LHCN-M2 (cell line): ENCODE measurements around the genes MMUT and C6orf141.

GRCh38 chr6:44388155-44388672 lies 708 bp downstream of the CDC5L start:
- RAMPAGE, long total RNA: no peak

GRCh38 chr6:44390165-44390586 lies 2.7 kb downstream of the CDC5L start:
- RAMPAGE, long total RNA: no peak

- RAMPAGE, long total RNA: no peak
Measured at GRCh38 chr6:45530328-45530853, 152.7 kb upstream of the SUPT3H start.

DNA sequence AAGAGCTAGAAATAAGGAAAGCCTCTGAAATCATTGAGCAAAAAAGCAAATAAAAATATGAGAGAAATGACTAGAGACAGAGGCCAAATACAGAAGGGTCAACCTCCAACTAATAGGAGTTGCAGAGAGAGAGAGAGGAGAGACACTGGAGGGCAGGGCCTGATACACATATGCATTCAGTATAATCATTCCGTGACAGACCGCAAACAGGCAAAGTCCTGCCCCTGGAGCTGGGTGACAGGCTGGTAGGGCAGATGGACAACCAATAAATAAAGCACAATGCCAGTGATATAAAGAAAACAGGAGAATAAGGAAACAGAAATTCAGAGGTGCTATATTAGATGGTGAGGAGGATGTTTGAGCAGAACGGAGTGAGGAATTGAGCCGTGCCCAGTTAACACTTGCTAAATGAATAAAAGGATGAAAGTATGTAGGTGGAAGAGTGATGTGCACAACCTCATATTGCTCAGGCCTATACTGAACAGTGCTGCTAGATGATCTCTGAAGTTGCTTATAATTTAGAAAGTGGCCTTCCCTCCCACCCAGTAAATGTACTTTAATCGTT lies 37.5 kb upstream of the CLIC5 start:
- RAMPAGE, long total RNA: no peak

DNA sequence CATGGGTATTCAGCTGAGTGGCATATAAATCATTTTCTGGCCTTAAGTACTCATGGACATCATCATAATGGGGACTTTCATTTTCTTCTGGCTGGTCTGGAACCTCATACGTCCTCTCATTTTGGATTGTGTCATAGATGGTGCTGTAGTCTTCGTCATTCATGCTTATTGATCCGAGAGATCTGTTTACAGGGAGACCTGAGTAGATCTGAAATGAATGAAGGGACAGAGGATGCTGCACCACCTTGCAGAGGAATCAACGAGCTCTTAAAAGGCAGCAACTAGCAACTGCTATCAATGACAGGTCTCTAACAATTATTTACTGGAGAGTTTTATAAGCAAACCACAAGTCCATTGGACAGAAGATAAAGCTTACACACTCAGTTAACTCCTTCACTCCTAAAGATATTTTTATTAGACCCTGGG lies 49.7 kb upstream of the ENPP4 start:
- RAMPAGE, long total RNA: no peak

GRCh38 chr6:46161018-46161760 lies 9.6 kb downstream of the ENPP5 start:
- RAMPAGE, long total RNA: no peak

DNA sequence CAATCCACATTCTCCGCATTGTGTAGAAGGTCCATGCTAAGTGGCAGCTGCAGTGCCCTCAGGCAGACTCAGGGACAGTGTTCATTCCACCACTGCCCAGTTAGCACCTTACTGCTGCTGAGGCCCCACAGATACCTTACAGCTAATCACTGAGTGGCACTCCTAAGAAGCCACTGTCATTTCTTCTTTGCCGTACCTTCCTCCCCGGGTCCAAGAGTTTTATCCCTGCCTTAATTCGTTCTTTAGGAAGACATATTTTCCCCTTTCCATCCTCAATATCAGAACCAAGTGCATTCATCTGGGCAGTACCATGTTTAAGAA lies 156.7 kb downstream of the RCAN2 start:
- RAMPAGE, long total RNA: no peak

DNA sequence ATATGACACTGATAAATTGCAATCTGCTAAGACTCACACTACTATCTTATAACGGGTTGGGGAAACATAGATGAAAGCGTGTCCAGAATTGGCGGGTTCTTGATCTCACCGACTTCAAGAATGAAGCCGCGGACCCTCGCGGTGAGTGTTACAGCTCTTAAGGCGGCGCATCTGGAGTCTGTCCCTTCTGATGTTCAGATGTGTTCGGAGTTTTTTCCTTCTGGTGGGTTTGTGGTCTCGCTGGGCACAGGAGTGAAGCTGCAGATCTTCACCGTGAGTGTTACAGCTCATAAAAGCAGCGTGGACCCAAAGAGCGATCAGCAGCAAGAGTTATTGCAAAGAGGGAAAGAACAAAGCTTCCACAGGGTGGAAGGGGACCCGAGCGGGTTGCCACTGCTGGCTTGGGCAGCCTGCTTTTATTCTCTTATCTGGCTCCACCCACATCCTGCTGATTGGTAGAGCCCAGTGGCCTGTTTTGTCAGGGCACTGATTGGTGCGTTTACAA lies 86.2 kb downstream of the RCAN2 start:
- RAMPAGE, long total RNA: no peak

DNA sequence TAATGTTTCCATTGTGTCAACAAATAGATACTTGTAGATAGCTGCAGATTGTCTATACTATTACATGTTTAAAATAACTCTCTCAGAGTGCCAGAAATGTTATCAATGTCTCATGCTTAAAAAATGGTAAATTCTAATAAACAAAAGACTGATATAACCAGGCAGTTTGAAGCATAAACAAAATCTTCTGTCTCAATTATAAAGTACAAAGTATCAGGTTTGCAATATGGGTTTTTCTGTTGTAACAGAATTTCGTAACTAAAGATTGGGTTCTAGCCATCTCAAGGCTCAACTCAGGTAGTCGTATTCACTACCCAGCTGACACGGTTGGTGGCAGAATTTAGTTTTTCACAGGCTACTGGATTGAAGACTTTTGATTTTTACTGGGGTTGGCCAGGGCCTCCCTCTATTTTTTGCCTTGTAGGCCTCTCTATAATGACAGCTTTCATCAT lies 3.8 kb downstream of the CYP39A1 start:
- RAMPAGE, long total RNA: no peak

DNA sequence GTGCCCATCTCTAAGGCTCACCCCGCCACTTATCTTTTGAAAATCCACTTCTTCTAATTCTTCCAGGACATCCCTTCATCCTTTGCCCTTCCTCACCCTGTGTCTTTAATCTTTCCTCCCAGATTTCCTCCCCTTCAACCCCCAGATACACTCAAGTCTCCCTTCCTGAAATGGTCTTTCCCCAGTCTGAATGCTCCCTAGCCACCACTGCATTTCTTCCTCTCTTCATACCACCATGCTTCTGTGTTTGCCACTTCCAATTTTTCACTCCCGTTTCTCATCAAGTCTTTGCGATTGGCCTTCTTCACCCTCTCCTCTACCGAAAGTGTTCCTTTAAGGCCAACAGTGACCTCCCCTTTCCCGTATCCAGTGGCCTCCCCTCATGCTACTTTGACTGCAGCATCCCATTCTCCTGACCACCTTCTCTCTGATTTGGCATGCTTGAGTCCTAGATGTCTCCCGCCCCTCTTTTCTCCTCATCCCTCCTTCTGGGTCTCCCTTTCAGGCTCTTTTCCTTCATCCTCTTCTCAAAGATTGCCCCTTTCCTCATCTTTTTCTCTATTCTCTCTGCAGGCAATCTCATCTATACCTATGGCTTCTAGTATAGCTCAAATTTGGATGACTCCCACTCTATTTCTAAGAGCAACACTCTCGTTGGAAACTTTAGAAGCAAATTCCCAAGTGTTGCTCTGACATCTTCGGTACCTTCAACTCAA lies 48.5 kb downstream of the ADGRF5 start:
- RAMPAGE, long total RNA: no peak

DNA sequence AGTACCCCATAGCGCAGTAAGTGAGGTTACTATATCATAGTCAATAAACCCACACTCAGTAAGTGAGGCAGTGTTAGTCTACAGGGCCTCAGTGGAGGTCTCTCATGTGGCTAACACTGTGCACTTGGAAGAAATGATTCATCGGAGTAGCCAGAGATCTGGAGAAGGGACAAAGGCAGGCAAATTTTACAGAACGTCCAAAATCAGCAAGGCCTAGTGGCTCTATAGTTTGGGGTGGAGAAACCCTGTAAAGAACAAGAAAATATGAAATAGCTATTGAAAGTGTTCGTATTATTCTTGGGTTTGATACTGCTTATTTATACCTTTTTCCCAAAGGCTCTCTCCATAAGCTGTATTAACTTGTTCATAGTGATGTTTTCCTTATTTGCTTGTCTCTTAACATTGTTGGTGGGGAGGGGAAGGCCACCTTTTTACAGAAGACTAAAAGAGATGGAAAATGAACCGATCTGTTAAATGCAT lies 2.1 kb downstream of the ADGRF5 start:
- RAMPAGE, long total RNA: no peak

GRCh38 chr6:47016000-47016980 lies 25.8 kb downstream of the ADGRF1 start:
- RAMPAGE, long total RNA: no peak

- RAMPAGE, long total RNA: no peak
Measured at GRCh38 chr6:47230556-47231108, 79.1 kb downstream of the TNFRSF21 start.

- RAMPAGE, long total RNA: no peak
Measured at GRCh38 chr6:47786812-47787148, 4.9 kb downstream of the OPN5 start.

GRCh38 chr6:49295701-49296029 lies 167.4 kb downstream of the MMUT start:
- RAMPAGE, long total RNA: no peak

DNA sequence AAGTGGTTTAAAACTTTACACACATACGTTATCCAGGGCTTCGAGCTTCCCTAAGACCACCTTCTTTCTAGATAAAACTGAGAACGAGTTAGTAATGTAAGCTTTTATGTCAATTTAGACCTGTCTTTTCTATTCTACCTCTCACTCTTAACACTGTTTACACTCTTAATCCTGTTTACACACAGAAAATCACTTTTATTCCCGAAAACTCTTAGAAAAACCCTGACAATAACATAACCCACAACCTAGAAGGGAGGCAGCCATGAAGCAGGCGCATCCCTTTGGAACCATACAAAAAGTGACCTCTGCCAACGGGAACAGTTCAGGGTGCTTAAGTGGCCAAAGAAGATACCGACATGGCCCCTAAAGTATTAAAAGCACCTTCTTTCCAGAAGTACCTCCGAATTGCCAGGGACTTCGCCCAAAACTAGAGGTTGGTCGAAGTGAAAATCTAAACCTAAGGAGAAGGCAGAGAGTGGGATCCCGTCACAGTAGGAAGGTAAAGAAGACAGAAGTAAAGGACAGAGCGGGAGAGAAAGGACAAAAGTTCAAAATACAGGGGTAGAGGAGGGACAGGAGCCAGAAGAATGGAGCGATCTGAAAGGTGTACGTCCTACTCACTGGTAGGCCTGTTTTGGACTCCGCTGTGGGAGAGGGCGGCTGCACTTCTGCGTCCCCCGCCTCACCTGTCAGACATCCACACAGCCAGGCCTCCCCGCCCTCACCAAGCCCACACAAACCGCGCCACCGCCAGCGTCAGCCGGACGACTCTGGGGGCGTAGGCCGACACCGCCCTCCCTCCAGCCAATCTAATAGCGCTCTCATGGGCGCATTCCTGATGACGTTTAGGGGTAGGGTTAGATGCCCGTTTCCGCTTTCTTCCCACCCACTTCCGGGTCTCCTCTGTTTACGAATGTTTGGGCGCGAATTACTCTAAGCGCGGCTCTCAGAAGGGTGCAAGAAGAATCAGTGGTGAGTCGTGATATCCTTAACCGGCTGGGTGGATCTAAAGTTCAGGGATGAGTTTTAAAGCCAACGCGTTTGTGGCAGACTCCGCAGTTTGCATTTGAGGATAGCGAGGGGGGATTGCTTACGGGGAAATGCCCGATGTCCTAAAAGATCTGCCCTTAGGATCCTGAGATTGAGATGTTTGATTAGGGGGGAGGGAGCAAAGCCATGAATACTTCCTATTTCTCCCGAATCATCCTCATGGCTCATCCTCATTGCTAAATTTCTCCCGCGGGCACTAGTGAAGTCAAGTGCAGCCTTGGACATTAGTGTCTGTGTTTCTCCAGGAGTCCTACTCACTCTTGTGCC lies at the start of gene MMUT:
TSS of gene MMUT (minus strand) at position 772 of the 1,317 bp plus-strand sequence.
- RAMPAGE, long total RNA: start-site peak on the plus strand centred at position 893 of the sequence, 16 bp wide, 18 reads

GRCh38 chr6:49506608-49507002 lies 6.9 kb downstream of the GLYATL3 start:
- RAMPAGE, long total RNA: no peak

- RAMPAGE, long total RNA: no peak
Measured at GRCh38 chr6:49541756-49542304, 8.6 kb upstream of the C6orf141 start.

DNA sequence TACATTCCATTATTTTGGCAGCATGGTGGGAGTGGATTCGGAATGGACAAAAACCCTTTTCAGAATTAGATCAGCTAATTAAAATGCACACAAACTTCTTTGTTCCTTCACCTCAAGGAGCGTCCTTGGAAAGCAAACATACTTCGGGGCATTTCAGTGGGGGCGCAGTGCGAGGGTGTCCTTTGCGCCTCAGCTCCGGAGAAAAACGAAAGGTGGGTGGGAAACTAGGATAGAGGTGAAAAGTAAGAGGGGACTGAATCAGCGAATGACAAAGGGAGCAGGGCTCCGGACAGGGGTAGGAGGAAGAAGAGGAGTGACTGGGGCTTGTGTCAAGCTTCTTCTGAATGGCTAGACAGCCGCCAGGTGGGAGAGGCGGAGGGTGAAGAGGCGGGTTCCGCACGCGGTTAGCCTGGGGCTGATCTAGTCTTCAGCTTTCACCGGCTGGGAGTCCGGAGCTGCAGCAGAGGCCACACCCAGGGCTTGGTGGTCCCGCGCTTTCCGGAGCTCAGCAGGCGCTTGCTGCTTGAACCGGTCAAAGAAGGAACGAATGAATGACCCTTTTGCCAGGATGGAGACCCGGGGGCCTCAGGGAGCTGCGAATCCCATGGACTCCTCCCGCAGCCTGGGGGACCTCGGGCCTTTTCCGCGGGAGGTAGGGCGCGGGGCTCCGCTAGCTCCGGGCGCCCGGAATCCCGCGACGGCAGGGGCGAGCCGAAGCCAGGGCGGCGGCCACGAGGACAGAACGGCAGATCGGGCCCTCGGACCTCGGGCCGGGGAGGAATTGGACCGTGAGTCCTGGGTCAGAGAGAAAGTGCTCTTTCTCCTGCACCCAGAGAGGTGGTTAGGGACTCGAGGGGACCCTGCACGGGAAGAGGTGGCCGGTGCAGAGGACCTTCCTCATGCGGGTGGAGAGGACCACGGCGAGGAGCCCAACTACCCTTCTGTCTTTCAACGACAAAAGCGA lies at the start of gene C6orf141:
TSS of gene C6orf141 (plus strand) at position 423 of the 964 bp plus-strand sequence.
- RAMPAGE, long total RNA: no peak

GRCh38 chr6:49551210-49552114 lies 994 bp downstream of the C6orf141 start:
- RAMPAGE, long total RNA: no peak